BJ (cell line): ENCODE data around the gene FBLL1.

DNA sequence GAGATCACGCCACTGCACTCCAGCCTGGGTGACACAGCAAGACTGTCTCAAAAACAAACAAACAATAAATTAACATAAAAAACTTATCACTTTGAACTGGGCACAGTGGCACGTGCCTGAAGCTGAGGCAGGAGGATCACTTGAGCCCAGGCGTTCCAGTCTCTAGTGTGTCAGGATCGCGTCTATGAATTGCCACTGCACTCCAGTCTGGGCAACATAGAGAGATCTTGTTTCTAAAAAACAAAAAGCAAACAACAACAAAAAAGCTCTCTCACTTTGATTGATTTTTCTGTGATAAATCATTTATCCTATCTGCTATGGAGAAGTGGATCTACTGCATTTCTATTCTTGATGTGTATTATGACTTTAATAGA is 236.3 kb downstream of the MAT2B start:
- CAGE, long polyA plus RNA = no peak
- RRBS = no CpG with 5 or more reads among the region's 5 CpGs

- CAGE, long polyA plus RNA = no peak
- RRBS = no CpG with 5 or more reads among the region's 15 CpGs
Observed at GRCh38 chr5:163915406-163916221, 410.2 kb downstream of the MAT2B start.

DNA sequence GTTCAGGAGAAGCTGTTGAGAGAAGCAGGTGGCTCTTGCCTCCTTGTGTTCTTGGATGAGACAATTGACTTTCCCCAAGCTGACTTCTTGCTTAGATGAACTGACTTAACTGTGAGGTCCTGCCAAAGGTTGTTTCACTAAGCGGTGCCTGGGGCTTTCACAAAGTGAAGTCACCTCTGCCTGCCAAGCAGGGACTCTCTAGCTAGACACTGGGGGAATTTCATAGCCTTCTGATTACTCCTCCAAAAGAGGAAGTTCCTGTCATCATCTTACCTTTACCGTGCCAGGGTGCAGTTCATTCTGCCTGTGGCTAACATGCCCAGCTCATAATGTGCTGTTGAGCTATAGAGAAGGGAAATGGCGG is 472.1 kb upstream of the WWC1 start:
- CAGE, long polyA plus RNA = no peak
- RRBS = no CpG with 5 or more reads among the region's 3 CpGs

DNA sequence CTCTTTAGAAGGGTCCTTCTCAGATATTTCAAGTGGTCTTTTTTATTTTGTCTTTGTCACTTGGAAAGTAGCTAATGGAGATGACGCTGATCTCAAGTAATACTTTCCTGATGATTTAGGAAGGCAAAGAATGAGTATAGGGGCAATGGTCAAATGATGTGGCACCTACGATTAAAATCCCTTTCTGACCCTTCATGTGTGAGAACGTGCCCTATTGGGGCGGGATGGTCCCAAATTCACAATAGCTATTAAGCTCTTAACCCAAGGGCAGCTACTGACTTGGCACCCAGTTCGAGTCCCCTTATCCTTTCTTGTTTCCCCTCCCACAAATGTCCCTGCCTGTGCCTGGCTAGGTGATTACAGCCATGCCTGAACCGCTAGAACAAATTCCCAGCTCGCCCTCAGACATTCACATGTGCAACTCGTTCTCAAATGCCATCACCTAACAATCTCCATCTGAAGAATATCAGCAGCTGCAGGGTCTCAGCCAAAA is 347.5 kb upstream of the WWC1 start:
- CAGE, long polyA plus RNA = no peak
- RRBS = no CpG with 5 or more reads among the region's 8 CpGs

- CAGE, long polyA plus RNA = no peak
- RRBS = 52% methylated on average over 4 of the region's 18 CpGs
Observed at GRCh38 chr5:167952523-167953052, 338.9 kb upstream of the WWC1 start.

GRCh38 chr5:168397484-168398045 is 88.7 kb upstream of the RARS1 start:
- CAGE, long polyA plus RNA = no peak
- RRBS = no CpG with 5 or more reads among the region's 8 CpGs

- CAGE, long polyA plus RNA = no peak
- RRBS = no CpG with 5 or more reads among the region's 10 CpGs
Observed at GRCh38 chr5:168441399-168441915, 44.8 kb upstream of the RARS1 start.

GRCh38 chr5:168528879-168529474 is at the start of gene FBLL1:
Gene FBLL1 (plus strand): TSS chr5:168529305.
- CAGE, long polyA plus RNA = no peak
- RRBS = 5% methylated on average over 19 of the region's 41 CpGs

DNA sequence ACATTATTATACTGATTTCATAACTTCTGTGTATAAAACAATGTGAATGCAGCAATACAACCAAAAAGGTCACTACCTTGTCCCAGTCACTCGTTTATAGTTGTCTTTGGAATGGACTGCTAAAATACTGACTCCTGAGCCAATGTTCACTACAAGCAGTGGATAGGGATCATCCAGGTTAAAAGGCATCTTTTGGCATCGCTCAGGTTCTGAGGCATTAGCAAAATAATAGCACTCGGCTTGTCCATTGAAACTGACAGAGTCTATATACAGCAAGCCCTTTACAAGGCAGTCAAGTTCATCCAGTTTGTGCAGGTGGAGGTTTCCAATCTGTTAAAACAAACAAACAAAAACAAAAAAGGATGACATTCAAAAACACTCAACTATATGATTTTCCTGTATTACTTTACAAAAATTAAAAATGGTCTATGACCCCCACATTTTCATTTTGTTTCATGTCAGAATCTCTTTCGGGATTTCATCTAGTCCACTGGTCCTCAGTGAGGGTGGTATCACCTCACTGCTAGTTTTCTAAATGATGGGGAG is 13.2 kb downstream of the PANK3 start:
- CAGE, long polyA plus RNA = no peak
- RRBS = no CpG with 5 or more reads among the region's 4 CpGs

DNA sequence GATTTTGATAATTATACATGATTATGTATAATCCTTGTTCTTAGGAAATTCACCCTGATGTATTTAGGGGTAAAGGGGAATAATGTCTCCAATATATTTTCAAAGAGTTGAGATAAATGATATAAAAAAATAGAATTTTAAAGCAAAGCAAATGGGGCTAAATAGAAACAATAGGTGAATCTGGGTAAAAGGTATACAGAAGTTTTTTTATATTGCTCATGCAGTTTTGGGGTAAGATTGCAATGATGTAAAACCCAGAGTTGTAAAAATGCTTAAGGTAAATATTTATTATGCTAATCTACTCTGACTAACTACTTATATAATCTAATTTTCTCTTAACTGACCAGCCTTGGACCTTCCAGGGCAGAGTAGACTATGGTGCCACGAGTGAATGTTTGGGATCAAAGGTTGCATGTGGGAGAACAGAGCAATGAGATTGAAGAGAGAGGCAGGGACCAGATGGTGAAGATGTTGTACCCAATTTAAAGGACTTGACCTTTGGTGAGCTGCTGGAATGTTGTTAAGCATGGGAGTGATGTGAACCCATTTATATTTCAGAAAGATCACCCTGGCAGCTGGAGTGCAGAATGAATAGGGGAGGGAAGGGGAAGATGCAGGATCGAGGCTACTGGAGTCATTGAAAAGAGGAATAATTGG is 34.8 kb upstream of the PANK3 start:
- CAGE, long polyA plus RNA = no peak
- RRBS = no CpG with 5 or more reads among the region's 2 CpGs

GRCh38 chr5:168883168-168883658 is 304.0 kb upstream of the PANK3 start:
- CAGE, long polyA plus RNA = no peak
- RRBS = no CpG with 5 or more reads among the region's 14 CpGs

DNA sequence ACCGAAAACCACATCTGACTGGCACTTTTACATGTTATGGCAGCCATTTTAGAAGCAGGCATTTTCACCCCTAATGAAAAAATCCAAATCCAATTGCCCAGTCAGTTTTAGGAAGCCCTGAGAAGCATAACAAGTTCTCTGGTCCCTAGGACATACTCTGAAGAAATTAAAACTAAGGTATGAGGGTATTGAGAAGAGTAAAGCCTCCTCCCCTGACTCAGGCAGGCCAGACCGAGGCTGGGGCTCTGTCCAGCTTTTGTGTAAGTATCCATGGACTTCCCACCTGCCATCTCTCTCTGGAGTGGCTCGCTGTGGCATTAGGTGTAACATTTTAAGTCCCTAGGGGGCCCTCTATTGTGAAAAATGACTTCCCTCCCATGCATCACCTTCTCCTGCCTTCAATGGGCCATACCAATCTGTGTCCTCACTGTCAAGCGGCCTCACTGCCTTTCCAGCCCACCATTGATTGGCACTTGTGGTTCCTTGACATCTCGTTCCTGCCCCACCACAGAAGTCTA is 205.6 kb downstream of the SLIT3 start:
- CAGE, long polyA plus RNA = no peak
- RRBS = no CpG with 5 or more reads among the region's 5 CpGs

DNA sequence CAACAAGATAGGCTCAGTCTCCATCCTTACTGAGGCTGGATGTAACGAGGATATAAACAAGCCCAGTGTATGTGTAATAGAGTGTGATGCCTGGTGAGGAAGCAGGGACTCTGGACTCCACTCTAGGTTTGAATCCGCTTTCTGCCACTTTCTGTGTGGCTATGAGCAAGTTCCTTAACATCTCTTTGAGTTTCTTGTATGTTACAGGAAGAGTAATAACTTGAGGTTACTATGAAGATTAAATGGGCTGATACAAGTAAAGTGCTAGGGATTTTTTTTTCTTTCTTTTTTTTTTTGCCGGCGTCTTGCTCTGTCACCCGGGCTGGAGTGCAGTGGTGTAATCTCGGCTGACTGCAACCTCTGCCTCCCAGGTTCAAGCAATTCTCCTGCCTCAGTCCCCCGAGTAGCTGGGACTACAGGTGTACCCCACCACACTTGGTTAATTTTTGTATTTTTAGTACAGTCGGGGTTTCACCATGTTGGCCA is 12.5 kb downstream of the DOCK2 start:
- CAGE, long polyA plus RNA = no peak
- RRBS = no CpG with 5 or more reads among the region's 8 CpGs

GRCh38 chr5:169650885-169651584 is 14.0 kb downstream of the DOCK2 start:
- CAGE, long polyA plus RNA = no peak
- RRBS = no CpG with 5 or more reads among the region's 8 CpGs

DNA sequence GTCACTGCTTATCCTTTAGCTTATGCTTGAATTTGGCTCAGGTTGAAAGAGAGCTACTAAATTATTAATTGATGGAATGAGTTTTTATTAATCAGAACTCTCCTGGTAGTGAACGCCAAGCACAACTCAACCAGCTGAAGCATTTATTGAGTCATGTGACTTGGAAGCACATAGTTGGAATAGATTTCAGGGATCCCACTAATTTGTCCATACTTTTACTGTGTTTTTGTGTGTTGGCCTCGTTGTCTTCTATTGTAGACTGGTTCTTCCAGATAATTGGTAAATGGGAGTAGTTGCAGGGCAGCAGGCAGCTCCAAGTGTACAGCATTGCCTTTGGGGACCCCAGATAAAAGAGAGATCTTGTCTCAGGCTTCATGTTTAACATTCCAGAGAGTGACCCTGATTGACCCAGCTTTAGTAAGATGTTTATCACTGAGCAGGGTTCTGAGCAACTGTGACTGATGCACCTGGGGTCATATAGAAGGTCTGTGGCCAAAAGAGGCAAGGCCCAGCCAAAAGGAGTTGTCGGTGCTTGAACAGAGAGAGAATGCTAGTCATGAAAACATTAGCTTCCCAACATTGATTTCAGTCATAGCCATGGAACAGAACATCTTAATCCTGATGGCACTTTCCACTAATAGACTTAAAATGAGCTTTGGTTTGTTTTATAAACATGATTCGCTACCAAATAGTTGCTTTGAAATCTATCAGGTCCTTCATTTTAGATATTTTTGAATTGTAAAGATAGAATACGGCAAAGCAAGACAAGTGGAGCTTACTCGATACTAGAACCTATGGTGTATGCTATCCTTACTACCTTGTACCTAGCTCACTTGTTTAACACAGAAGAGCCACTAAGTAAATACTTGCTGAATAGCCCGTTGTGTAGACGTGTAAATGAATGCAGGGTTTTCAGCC is 13.8 kb downstream of the C5orf58 start:
- CAGE, long polyA plus RNA = no peak
- RRBS = no CpG with 5 or more reads among the region's 8 CpGs

GRCh38 chr5:170250600-170251318 is 18.0 kb downstream of the C5orf58 start:
- CAGE, long polyA plus RNA = no peak
- RRBS = no CpG with 5 or more reads among the region's 8 CpGs

DNA sequence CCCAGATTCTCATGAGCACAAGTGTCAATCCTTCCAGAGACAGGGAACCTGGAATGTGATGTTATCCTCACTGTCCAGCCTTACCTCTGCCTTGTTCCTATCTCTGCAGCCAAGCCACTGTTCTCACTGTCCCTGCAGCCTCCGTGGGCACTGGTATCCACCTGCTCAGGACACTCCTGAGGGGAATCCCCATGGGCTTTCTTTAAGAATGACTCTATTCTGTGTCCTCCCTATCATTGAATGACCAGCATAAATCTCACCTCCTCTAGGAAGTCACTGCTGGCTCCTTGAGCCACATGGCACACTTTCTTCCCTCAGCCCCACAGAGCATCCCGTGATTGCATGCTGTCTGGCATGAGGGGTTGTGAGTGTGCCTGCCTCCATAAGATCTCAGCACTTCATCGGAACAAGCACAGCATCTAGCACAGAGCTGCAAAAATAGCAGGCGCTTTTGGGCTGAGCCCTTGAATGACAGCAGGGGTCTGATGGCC is 27.2 kb downstream of the C5orf58 start:
- CAGE, long polyA plus RNA = no peak
- RRBS = no CpG with 5 or more reads among the region's 4 CpGs

DNA sequence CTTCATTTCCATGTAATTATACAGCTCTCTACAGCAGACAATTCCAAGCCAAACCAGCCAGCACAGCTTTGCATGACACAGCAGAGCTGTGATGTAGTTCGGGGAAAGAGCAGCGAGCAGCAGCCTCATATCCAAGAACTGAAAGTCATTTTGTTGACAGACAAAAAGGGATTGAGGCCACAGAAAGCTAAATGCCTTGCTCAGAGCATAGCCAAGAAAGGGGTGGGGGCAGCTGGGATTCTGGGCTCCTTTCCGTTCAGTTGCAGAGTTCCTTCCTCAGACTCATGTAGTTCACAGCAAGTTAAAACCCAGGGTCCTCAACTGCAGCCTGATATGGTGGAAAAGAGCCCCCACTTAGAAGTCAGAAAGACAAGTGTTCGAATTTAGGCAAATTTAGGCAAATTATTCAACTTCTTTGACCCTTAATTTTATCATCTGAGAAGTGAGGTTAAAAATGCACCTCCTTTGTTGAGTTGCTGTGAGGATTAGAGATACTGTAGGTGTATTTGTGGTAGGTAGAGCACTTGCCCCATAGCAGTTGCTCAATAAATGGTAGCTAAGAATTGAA is 31.9 kb downstream of the LCP2 start:
- CAGE, long polyA plus RNA = no peak
- RRBS = no CpG with 5 or more reads among the region's 4 CpGs

DNA sequence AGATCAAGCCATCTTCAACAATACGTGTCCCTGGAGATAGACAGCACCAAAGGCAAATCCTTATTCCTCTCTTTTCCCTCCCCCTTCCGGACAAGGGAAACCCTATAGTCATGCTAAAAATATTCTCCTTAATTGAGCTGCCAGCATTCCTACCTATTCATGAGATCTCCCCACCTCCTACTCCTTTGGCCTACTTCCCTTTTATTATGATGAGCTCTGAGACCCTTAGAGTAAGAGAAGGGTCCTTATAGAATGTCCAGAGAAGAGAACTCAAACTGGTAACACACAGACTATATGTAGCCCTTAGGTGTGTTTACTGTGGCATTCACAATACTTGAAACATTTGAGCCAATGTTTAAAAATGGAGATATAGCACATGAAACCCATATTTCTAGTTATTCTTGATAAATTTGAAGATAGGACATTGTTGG is 10.9 kb downstream of the LCP2 start:
- CAGE, long polyA plus RNA = no peak
- RRBS = no CpG with 5 or more reads among the region's 2 CpGs

GRCh38 chr5:170292325-170293053 is 5.1 kb downstream of the LCP2 start:
- CAGE, long polyA plus RNA = no peak
- RRBS = no CpG with 5 or more reads among the region's 1 CpG